T-cell (primary cell): ENCODE measurements around a stretch of chr14.

GRCh38 chr14:77531003-77531648 lies 32.5 kb upstream of the ISM2 start:
- PRO-cap, 7 experiments: no peak in any of the 7 experiments

DNA sequence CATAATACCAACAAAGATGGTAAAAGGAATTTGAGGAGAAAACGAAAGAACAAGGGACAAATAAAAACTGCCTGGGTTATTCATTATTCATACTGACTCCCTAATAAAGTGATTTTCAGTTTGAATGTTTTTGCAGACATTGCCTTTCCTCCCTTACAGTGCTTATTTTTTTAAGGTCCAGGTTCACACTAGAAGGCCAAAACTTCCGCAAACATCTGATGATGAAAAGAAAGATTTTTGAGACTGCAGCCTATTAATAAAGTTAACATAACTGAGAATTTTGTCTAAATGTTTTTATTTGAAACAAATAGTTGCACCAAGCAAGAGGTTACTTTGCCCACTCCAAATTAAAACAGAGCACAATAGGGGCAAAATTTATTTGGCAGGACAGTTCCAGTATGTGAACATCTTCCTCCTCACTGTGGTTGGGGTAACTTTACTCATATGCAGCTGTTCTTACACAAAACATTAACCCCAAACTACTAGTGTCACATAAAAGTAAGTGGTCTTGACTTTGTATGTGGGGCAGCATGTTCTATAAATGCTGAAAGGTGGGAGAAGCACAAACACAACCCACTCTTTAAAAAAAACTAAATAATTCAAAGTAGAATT lies 9.5 kb downstream of the SLIRP start:
- PRO-cap, 7 experiments: peak in 1 of 7 experiments; most common minus-strand start position 410 of the sequence (in 1)

GRCh38 chr14:77717938-77718670 lies 10.2 kb downstream of the SLIRP start:
- PRO-cap, 7 experiments: peak in 1 of 7 experiments; most common plus-strand start chr14:77718039 (in 1)

DNA sequence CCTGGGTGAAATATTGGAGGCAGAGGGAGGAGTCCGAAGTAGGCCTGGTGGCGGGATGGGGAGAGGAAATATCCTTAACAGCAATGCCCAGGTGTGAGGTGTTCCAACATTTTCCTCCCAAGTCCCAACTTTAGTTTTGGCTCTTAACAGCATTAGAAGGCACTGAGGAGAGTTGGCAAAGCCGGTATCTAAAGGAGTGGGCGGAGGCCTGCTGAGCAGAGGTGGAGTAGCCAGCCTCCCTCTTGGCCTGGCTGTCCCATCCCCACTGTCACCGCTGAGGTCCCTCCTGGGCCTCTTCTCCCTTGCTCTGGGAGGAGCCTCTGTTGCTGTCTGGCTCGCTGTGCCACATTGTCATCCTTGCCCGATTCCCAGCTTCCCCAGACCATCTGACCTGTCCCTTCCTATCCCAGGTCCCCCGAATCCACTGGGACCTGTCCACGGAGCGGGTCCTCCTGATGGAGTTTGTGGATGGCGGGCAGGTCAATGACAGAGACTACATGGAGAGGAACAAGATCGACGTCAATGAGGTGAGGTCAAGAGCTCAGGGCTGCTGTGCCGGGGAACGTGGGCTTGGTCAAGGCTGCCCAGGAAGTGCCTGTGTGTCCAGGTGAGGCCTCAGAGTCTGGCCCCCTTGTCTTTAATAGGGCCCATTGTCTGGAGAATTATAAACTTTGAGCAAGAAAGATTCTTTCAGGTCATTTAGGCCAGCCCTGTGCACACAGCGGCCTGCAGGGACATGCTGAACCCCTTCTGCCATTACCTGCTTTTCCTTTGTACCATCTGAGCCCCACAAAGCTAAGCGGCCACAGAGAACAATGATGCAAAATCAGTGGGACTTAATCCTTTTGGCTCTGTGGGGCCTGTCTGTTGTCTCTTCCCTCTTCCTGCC lies 107.7 kb downstream of the ADCK1 start:
- PRO-cap, 7 experiments: no peak in any of the 7 experiments

- PRO-cap, 7 experiments: no peak in any of the 7 experiments
Measured at GRCh38 chr14:78709722-78710734, 539.9 kb downstream of the NRXN3 start.

DNA sequence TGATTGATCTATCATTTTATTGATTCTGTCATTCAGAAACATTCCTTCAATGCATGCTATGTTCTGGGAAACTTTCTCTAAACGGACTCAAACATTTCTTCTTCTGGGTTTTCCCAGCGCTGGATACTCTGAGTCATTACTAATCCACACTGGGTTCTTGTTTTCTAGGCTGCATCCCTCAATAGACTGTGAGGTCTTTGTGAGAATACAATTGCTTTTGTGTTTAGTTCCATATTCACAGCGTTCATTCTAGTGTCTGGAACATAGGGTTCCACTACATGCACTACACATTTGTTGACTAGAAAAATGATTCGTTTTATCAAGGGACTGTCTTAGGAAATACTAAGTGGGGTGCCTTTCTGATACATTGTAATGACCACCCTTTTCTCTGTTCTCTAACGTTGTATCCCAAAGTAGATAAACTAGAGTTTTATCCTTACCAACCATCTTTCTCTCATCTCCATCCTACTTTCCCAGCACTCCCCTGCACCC lies 878.7 kb downstream of the DIO2 start:
- PRO-cap, 7 experiments: no peak in any of the 7 experiments

- PRO-cap, 7 experiments: no peak in any of the 7 experiments
Measured at GRCh38 chr14:79759177-79759627, 452.1 kb downstream of the DIO2 start.

- PRO-cap, 7 experiments: peak in 7 of 7 experiments; most common plus-strand start chr14:81170477 (in 6); most common minus-strand start chr14:81170407 (in 4)
Measured at GRCh38 chr14:81169603-81170577, 50.9 kb downstream of the GTF2A1 start.

DNA sequence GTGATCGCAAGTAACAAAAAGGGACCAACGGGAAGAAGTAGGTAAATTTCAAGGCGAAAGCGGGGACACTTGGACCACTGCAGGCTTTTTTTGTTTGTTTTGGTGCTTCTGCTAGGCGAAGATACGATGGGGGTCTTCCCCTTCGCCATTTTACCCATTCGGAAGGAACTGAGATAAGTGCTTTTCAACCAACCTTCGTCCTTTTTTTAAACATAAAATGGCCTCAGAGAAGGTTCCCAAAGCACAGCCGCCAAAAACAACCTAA lies 1.1 kb downstream of the GTF2A1 start:
- PRO-cap, 7 experiments: peak in 6 of 7 experiments; most common plus-strand start position 202 of the sequence (in 5); most common minus-strand start position 158 of the sequence (in 4)

- PRO-cap, 7 experiments: peak in 3 of 7 experiments; most common plus-strand start chr14:81464931 (in 3); most common minus-strand start chr14:81464916 (in 1)
Measured at GRCh38 chr14:81464355-81465229, 64.5 kb upstream of the STON2 start.

- PRO-cap, 7 experiments: peak in 1 of 7 experiments; most common plus-strand start chr14:81519631 (in 1); most common minus-strand start chr14:81519434 (in 1)
Measured at GRCh38 chr14:81519288-81519758, 14.3 kb downstream of the SEL1L start.

DNA sequence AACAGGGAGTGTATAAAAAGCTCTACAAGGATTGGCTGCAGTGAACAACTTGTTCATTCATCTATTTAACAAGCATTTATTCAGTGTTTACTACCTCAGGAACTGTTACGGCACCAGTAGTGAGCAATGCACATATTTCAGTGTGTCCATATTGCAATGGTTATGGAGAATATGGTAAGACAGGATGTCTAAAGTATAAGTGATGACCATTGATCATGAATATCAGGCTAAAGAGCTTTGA lies 854.2 kb upstream of the SEL1L start:
- PRO-cap, 7 experiments: no peak in any of the 7 experiments

DNA sequence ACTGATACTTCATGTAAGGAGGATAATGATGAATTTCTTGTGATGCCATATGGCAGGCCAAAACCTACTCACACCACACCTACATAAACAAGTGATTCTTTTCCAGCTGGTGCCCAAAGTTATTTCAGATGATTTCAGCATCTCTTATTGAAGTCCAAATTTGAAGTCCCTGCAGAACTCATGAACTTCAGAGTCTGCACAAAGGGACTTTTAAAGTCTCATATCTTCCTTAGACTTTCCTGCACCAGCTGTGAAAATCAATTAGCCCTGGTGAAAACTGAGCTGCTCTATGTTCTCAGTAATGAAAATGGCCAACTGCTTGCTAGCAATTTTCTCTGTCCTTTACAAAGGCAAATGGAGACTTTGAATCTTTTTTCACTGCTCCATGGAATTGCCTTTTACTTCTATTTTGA lies 872.3 kb upstream of the FLRT2 start:
- PRO-cap, 7 experiments: no peak in any of the 7 experiments

GRCh38 chr14:85415224-85415743 lies 114.7 kb upstream of the FLRT2 start:
- PRO-cap, 7 experiments: no peak in any of the 7 experiments

DNA sequence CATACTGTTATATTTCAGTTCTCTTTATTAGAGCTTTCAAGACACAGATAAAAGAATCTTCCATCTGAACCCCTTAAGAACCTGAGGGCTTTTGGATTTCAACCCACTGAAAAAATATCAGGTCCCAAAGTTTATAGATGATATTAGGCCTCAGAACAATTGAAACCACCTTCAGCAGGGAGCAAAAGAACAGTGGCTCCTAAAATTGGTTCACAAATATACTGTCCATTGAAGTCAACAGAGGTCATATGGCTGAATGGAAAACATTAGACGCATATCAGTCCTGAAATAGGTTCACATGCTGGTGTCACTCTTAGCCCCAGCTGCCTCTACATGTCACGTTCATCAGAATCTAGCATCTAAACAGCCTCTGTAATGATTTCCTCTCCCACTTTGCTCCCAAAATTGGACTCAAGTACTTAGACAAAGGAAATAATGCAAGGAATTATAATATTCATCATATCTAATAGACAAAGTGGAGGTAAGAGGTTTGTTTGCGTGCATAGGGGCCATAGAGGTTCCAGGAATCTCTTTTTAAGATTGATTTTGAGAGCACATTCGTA lies 8.7 kb downstream of the FLRT2 start:
- PRO-cap, 7 experiments: no peak in any of the 7 experiments

- PRO-cap, 7 experiments: no peak in any of the 7 experiments
Measured at GRCh38 chr14:85878782-85879160, 348.8 kb downstream of the FLRT2 start.

- PRO-cap, 7 experiments: peak in 7 of 7 experiments; most common plus-strand start chr14:85934678 (in 4); most common minus-strand start chr14:85934643 (in 6)
Measured at GRCh38 chr14:85934466-85934937, 404.6 kb downstream of the FLRT2 start.

- PRO-cap, 7 experiments: no peak in any of the 7 experiments
Measured at GRCh38 chr14:86312446-86313099, 782.6 kb downstream of the FLRT2 start.

GRCh38 chr14:88045627-88046215 lies 40.8 kb downstream of the GPR65 start:
- PRO-cap, 7 experiments: no peak in any of the 7 experiments

DNA sequence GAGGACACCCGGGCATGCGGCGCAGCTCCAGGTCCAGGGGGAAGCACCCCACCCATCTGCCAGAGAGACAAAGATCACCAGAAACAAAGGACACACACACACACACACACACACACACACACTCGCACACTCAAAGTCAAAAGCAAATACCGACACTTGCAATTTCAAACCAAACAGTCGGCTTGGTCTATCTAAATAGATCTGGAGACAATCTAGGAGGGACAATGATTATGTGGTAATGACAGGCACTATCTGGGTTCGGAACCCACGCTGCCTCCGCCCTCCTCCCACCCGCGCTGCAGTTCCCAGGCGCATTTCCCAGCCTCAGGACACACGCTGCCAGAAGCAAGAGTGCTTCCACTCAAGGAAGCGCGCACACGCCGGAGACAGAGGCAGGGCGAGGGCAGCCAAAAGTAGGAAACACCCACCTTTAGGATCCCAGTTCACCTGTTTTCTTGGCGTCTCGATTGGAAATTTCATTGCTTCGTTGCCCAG lies 703 bp downstream of the KCNK10 start:
- PRO-cap, 7 experiments: no peak in any of the 7 experiments